Peritoneum (tissue), 1 donor: ENCODE measurements around the gene LIPN.

DNA sequence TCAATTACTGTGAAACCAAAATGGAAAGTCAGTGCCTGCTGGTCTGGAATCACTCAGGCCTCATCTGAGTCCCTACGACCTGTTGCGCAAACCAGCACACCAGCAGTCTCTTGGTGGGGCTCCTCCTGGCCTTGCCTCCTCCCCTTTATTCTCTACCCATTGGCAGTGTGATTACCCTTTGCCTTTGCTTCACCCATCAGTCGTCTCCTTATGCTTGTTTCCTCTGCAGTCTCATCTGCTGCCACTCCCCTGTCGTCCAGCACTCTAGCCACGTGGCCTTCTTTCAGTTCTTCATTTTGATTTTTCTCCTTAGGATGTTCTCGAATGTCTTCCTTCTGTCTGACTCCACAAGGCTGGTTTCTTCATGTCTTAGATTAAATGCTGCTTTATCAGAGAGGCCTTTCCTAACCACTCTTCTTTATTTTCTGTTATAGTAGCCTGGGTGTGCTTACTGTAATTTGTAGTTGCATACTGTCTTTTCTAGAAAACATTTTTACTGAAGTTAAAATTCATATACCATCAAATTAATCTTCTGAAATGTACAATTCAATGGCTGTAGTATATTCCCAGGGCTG, 40.7 kb upstream of the NUTM2A start:
- PRO-cap = no peak

DNA sequence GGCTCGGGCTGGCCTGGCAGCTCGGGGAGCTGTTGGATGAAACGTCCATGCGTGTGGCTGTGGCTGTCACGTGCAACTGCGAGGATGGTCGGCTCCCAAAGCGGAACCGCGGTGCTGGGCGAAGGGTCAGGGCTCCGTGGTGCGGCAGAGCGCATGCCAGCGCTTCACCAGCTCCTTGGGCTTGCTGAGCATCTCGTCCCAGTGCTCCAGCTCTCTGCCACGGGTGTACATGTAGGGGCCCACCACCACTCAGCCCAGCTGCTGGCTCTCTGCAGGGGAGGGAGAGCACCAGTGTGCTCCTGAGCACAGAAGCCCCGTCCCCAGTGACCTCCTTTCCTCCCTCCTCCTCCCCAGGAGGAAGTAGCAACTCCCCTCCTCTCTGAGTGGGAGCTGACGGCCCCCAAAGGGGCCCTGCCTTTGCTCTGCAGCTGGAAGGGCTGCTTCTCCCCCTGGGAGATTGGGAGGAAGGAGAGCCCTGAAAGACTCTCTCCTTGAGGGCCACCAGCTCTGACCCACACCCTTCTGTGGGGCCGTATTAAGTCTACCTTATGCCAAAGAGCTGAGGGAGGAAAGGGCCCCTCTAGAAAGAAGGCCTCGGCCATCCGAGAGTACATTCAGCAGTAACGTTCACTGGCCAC, 11.1 kb upstream of the NUTM2A start:
- PRO-cap = no peak

GRCh38 chr10:87342055-87342671, 15.4 kb upstream of the NUTM2D start:
- PRO-cap = bidirectional peak, plus-strand start at chr10:87342407, minus-strand start at chr10:87342292; bidirectional peak, plus-strand start at chr10:87342923, minus-strand start at chr10:87342586

DNA sequence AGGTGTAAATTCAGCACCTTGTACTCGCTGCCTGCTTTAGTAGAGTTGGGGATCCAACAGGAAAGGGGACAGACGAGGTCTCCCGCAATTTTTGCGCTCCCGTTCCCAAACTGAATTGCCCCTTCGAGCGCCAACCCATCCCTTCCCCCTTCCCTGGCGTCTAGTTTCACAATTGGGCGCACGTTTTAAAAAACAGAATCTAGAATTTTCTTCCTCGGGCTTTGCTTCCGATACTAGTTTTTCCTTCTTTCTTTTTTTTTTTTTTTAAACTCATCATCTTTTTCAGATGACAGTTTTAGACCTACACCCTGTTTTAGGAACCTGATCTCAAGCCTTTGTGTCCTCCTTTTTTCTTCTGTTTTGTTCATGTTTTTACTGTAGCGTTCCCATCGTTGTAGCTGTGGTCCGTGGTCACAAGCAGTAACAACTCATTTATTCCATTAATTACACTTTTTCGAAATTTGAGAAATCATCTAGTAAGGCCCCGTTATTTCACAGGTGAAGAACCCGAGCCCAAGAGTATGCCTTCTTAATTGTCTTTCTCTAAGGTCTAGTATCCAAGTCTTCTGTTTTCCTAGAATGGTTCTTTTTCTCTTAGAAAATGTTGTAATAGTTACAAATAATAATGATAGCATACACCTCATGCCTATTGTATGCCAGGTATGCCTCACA, 1.2 kb downstream of the MINPP1 start:
- PRO-cap = no peak

DNA sequence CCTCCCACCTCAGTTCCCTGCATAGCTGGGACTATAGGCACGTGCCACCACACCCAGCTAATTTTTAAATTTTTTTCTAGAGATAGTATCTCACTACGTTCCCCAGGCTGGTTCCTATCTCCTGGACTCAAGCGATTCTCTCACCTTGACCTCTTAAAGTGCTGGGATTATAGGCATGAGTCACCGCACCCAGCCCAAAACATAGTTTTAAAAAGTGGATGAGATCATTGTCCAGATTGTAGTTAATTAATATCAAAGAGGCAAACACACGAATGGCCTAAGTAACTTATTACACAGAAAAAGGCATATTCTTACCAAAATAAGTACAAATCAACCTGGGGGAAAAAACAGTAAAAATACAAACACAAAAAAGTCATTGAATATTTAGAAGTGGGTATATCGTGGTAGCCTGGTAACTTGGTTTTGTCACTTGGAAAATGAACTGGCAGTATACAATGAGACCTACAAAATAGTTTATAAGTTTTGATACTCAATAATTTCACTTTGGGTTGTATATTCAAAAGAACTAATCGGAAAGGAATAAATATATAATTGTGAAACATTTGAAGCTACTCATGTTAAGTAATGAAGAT, 41.9 kb downstream of the PAPSS2 start:
- PRO-cap = no peak

GRCh38 chr10:87850878-87851274, 12.5 kb downstream of the KLLN start:
- PRO-cap = no peak

GRCh38 chr10:87860249-87860504, 3.2 kb downstream of the KLLN start:
- PRO-cap = no peak

- PRO-cap = no peak
Measured at GRCh38 chr10:87862599-87863162, 652 bp downstream of the KLLN start.

GRCh38 chr10:87864039-87865174, 982 bp downstream of the PTEN start:
- PRO-cap = no peak

- PRO-cap = no peak
Measured at GRCh38 chr10:87871857-87872305, 8.5 kb downstream of the PTEN start.

DNA sequence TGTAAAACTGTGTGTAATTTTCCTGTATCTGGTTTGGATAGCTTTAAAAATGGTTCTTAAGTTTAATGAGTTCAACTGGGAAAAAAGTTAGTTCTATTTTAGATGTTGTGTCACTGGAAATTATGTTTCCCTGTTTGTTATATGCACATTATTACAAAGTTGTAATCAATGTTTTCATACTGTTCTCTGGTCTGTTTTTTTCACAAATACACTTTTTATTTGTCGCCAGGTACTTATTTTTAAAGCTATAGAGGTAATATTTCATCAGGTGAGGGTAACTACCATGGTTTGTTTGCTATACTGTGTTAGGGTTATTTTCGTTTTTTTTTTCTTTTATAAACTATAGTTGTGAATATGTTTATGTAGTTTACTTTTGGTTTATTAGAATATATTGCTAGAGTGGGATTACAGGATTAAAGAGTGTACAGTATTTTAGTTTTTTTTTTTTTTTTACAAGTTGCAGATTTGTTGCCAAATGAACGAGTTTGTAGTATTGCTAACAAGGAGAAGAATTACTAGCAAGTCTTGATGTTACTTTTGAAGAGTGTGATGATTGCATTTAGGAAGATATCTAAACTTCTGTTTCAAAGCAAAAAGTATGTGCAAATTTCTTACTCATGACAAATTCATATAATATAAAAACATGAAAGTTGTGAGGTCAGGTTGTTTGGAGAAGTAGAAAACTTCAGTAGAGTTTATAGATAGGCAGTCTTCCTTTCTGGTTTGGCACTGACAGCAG, 16.6 kb downstream of the PTEN start:
- PRO-cap = no peak

GRCh38 chr10:87886732-87887300, 23.4 kb downstream of the PTEN start:
- PRO-cap = no peak

- PRO-cap = no peak
Measured at GRCh38 chr10:87887386-87887667, 23.9 kb downstream of the PTEN start.

DNA sequence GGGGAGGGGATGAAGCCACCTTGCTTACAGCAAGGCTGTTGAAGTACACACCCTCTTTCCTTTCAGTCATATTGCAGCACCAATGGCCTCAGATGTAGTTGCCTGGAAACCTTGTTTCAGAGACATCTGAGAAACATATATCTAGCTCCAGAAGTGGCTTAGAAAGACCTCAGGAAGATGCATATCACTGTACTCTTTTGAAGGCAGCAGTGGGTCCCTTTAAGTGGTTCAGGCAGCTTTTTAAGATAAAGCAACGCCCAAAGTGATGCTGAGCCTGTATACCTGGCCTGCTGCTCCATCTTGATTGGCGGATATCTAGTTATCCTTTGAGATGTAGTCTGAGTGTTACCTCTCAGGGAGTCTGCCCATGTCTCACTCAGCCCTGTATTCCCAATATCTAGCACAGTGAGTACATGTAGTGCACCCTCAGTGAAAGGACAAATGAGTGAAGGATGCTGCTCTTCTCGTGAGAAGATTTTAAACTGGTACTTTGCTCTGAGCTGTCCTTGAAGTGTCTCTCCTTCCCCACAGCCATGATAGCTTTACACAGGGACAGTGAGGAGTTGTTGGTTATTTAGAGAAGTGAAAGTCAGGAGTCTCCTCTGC, 201.7 kb downstream of the PTEN start:
- PRO-cap = no peak

- PRO-cap = no peak
Measured at GRCh38 chr10:88759587-88760232, at the start of gene LIPN. TSS of gene LIPN (plus strand) at chr10:88760020.

- PRO-cap = no peak
Measured at GRCh38 chr10:88879590-88879846, 527 bp upstream of the STAMBPL1 start.

DNA sequence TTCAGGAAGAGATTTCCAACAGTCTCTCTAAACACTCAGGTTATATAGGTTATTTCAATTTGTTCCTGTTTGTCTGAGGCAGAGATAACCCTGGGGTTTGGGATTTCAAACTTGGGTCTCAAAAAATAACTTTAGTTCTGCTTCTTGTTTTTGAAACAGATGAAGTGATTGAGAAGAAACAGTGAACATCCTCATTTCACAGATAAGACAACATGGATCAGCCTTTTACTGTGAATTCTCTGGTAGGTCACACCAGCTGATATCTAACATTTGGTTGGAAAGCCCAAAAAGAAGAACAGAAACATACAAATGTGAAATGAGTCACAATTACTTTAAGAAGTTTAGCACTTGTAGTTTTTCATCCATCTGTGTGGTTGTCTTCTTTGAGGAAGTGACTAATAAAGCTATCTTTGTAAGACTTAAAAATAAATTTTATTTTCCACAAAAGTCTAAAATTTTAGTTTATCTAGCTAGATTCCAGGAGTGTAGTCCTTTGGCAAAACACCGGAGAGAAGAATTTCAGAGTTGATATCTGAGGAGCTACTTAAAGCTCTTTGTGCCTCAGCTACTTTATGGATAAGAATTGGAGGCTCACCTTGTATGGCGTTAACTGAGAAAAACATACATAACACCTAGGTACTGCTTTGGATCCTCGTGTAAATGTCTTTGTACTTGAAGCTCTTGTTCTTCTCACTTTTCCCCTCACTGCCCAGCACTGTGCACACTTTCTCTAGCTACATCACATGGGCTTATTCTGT, 21.6 kb downstream of the STAMBPL1 start:
- PRO-cap = no peak

DNA sequence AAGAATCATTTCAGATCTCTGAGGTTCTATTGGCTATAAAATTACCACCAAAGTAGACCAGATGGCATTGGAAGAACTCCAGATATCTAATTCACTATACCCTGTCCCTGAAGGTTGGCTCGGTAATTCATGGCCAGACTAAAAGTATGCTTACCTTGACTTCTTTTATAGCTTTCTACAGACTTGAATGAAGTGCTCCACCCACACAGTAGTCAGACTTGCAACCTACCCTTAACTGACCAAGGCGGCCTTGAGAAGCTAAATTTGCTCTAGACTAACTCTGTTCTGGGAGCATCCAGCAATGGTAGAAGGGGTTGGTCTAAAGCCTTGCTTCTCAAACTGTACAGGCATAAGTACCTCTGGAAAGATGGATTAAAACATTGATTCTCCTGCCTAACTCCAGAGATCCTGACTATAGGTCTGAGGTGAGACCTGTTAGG, 23.9 kb downstream of the STAMBPL1 start:
- PRO-cap = no peak

- PRO-cap = no peak
Measured at GRCh38 chr10:88912260-88912792, 32.3 kb downstream of the STAMBPL1 start.

GRCh38 chr10:88937843-88938457, 14.6 kb downstream of the ACTA2 start:
- PRO-cap = no peak